GM12892 (cell line): ENCODE measurements around the gene GRM1.

DNA sequence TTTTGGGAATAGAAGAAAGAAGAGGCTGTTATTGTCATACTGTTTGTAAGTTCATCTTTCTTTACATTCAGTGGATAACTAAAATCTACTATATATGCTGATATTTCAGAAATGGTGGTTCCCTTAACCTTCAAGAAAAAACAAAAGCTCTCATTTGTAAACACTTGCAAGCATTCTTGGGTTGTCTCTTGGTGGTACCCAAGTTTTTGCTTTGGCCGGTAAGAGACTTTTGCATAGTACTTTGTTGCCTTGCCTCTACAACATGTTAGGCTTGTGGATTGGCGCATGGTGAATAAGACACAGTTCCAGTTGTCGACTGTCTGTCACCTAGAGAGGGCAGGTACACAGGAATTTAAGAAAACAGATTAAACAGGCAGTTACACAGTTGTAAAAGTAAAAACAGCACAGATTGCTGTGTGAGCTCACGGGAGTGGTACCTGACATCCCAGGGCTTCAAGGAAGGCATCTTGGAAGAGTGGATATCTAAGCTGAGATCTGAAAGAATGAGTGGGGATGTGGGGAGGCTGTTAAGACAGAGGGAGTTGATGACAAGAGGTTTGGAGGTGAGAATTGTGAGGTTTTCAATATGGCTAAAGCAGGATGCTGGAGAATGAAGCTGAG is 19.1 kb downstream of the UTRN start:
- RRBS: no CpG with 5 or more reads among the region's 4 CpGs

GRCh38 chr6:144664059-144664470 is 378.9 kb downstream of the UTRN start:
- RRBS: no CpG with 5 or more reads among the region's 2 CpGs

- RRBS: no CpG with 5 or more reads among the region's 2 CpGs
Observed at GRCh38 chr6:145733587-145734051, 1.7 kb downstream of the EPM2A start.

DNA sequence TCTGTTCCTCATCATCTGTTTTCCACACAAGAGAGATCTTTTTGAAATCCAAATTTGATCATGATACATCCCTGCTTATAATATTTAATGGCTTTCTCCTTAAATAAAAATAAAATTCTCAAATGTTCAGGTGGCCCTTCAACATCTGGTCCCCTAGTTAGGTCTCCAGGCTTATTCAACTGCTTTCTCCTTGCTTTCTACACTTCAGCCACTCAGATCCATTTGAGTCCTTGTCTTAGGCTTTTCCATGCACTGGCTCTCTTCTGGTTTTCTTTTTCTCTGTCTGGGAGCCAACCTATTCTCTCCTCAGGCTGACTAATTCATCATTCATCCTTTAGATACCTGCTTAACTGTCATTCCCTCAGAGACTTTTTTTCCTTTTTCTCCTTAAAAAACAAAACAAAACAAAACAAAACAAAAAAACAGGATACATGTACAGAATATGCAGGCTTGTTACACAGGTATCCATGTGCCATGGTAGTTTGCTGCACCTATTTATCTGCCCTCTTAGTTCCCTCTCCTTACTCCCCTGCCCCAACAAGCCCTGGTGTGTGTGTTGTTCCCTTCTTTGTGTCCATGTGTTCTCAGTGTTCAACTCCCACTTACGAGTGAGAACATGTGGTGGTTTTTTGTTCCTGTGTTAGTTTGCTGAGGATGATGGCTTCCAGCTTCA is 56.6 kb downstream of the SHPRH start:
- RRBS: no CpG with 5 or more reads among the region's 1 CpG

- RRBS: no CpG with 5 or more reads among the region's 29 CpGs
Observed at GRCh38 chr6:146028743-146029409, at the start of gene GRM1. Gene GRM1, plus strand, starts transcription at chr6:146029062.

DNA sequence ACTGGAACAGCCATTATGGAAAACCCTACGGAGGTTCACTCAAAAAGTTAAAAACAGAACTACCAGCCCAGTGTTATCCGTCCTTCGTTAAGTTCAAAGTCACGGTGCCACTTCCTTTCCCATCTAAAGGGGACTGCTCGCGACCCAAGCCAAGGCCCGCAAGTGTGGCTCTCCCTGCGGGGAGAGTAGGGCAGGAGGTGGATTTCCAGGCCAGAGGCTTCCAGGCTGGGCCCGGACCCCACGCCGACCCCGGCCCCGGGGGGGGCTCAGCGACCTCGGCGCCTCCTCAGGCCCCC is 571 bp upstream of the RAB32 start:
- RRBS: 14% methylated on average over 4 of the region's 16 CpGs

- RRBS: no CpG with 5 or more reads among the region's 5 CpGs
Observed at GRCh38 chr6:146889253-146889644, 290.5 kb downstream of the ADGB start.

GRCh38 chr6:147204459-147204792 is 209 bp downstream of the STXBP5 start:
- RRBS: 1% methylated on average over 12 of the region's 26 CpGs

- RRBS: no CpG with 5 or more reads among the region's 4 CpGs
Observed at GRCh38 chr6:147211423-147211838, 7.2 kb downstream of the STXBP5 start.

DNA sequence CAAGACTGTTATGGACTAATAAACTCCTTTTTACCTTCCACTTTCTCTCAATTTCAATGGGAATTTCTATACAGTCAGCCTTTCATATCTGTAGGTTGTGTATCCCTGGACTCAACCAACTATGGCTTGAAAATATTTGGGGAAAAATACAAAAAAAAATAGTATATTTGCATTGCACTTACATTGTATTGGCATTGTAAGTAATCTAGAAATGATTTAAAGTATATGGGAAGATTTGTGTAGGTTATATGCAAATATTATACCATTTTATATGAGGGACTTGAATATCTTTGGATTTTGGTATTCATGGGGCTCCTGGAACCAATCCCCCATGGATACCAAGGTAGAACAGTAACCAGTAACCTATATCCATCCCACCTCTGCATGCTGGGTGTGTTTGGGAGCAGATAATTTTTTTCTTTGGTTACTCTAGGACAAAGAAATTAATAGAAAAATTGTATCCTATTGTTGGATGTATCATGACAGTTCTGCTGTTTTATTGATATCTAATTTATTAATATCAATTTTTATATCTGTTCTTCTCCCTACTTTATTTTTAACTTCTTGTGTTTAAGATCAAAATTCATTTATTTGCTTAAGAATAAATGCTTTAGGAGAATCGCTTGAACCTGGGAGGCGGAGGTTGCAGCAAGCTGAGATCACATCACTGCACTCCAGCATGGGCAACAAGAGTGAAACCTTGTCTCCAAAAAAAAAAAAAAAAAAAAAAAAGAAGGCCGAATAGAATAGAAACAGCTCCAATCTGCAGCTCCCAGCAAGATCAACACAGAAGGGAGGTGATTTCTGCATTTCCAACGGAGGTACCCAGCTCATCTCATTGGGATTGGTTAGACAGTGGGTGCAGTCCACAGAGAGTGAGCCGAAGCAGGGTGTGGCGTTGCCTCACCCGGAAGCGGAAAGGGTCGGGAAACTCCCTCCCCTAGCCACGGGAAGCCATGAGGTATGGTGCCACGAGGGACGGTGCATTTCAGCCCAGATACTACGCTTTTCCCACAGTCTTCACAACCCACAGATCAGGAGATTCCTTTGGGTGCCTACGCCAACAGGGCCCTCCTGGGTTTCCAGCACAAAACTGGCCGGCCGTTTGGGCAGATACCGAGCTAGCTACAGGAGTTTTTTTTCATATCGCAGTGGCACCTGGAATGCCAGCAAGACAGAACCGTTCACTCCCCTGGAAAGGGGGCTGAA is 46.4 kb downstream of the STXBP5 start:
- RRBS: no CpG with 5 or more reads among the region's 19 CpGs

DNA sequence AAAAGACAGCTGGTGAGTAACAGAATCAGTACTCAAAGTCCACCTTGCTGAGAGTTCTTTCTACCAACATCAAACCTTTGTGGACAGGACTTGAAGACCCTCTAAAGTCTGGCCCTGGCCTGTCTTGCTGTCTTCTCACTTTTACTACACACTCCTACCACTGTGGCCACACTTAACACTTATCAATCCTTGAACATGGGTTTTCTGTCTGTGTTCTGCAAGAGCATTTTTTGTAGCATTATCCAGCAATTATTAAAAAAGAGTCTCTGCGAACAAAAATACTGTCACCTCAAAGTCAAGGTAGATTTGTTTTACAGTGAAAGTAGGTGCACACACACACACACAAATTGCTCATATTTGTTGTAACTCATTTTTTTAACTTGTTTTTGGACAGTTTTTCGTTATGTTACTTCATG is 119.6 kb downstream of the STXBP5 start:
- RRBS: no CpG with 5 or more reads among the region's 2 CpGs

DNA sequence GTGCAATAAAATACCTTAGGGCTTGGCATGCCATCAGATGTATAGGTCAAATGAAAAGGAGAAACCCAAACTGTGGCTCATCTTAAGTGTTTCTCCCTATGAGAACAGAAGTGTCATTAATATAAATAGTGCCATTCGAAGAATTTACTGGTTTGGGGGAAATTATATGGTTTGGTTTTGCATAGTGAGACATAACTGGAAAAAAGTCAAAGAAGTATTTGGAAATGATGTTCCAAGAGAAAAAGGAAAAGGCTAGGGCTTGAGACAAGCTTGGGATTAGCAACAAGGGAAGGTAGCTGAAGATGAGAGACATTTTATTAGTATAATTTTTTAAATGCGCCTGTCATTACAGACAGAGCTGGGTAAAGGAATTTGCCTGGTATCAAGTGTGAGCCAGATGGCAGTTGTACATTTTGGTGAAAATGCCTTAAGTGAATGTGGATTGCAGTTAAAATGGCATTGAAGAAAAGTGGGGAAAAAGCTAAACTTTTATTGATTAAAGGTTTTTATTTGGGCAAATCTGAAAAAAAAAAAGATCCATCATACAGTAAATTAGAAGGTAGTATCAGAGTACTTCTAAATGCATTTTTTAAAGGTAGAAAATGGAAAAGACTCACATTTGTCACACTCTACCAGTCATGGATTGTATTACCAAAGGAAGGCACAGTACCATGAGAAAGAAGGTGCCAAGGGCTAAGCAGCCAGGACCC is 150.6 kb upstream of the SAMD5 start:
- RRBS: no CpG with 5 or more reads among the region's 2 CpGs

DNA sequence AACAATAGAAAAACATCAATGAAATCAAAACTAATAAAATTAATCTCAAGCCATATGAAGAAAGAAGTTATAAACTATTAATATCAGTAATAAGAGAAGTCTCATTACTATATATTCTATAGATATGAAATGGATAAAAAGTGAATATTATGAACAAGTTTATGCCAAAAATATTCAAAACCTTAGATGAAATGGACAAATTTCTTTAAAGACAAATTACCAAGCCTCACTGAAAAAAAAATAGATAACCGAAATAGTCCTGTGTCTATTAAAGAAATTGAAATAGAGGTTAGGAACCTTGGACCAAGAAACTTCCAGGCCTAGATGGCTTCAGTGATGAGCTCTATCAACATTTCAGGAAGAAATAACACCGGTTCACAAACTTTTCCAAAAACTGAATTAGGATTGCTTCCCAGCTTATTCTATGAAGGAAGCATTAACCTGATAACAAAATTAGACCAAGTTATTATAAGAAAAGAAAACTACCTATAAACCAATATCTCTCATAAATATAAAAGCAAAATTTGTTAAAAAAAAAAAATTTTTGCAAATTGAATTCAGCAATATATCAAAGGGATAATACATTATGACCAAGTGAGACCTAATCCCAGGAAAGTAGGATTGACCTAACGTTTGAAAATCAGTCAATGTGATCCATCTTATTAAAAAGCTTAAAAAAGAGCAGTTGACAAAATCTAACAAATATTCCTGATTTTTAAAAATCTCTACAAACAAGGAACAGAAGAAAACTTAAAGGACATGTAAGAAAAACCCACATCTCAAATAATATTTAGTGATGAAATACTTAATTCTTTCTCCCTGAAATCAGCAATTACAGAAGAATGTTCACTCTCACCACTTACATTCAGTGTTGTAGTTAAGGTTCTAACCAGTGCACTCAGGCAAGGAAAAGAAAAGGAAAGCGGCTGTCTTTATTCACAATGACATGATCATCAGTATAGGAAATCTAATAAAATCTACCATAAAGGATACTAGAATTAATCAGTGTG is 140.5 kb upstream of the SAMD5 start:
- RRBS: no CpG with 5 or more reads among the region's 4 CpGs

DNA sequence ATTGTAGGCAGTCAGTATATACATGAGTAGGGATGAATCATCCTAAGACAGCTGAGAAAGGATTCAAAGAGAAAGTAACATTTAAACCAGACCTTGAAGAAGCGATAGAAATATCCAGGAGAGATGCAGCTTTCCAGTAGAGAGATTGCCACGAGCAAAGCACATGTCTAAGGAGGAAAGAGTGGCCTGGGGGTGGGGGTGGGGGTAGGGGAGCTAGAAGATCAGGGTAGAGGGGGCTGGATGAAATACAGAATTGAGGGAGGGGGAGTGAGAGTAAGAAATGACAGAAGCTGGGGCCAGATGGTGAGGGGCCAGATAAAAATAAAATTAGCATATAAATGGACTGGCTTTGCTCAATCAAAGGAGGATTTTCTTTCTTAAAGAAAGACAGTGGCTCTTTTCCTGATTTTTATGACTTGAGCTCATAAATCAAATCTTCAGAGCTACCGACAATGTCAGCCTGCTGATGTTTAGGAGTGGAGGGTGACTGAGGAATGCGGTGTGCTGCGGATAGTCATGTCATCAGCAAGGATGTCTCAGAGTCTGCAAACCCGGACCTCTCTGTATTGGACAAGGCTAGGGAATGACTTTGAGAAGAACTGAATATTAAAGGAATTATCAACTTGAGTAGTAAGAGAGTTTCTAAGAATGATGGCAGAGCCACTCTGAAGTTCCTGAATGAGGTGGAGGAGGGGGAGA is 168.3 kb downstream of the SAMD5 start:
- RRBS: no CpG with 5 or more reads among the region's 6 CpGs

- RRBS: no CpG with 5 or more reads among the region's 7 CpGs
Observed at GRCh38 chr6:148239338-148239770, 103.3 kb upstream of the SASH1 start.

- RRBS: no CpG with 5 or more reads among the region's 3 CpGs
Observed at GRCh38 chr6:148406350-148406922, 63.8 kb downstream of the SASH1 start.

GRCh38 chr6:148500930-148501985 is 158.6 kb downstream of the SASH1 start:
- RRBS: no CpG with 5 or more reads among the region's 12 CpGs

DNA sequence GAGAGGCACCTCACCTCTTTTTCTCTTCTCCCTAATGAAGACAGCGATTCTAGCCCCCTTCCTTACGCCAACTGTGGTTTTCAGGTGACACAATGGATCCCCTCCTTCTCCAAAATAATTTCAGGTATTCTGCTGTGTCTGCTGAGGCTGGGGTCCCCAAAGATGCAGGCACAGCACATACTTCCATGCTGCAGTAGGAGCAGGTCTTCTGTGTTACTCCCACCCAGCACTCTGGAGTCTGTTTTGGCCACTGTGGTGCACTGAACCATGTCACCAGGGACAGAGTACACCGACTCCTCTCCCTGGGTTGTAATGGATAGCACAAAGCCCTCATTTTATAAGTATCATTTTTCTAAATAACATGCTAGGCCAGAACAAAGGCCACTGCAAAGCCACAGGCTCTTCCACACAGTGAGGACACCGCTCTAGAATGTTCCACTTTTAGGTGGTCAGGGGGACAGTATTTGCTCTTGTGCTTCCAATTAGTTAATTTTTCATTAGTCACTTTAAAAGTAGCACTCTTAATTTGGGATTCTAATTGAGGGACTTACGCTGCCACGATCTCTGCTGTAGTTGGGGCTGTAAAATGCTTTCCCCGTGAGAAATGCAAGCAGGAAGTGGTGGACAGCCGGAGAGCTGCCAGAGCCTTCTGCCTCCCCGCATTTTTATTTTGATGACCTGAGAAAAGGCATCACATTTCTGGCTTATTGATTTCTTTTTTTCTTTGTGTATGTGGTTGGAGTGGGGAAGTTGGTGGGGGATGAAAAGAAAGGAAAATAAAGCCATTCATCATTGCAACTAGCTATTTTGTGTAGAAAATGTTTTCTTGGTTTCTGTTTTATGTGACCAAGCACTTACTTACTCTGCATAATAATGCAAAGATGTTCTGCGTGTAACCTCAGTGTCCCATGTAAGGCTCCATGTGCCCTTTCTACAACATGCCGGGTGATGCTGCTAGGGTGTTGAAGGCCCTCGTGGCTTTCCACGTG is 195.7 kb downstream of the SASH1 start:
- RRBS: no CpG with 5 or more reads among the region's 13 CpGs

DNA sequence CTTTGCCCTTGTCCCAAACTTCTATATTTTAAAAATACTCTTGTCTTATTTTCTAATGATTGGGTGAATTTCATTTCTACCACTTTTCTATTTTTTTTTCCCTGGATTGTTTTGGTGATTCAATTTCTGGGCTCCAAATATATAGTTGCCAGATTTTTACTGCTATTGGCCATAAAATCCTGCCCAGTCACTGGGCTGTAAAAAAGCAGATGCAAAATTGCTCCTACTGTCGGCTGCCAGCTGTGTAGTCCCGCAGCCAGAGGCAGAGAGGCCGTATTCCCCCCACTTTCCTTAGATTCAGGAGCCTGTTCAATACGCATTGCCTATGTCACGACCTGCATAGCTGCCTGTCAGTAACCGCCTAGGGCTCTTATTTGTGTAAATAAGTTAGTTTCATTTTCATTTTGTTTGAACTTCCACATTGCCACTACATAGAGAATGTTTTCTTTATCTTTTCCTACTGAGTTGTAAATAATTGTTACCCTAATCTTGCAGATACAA is 46.1 kb upstream of the UST start:
- RRBS: no CpG with 5 or more reads among the region's 6 CpGs